Airway epithelial cell (primary cell): ENCODE measurements around the gene ITIH2.

DNA sequence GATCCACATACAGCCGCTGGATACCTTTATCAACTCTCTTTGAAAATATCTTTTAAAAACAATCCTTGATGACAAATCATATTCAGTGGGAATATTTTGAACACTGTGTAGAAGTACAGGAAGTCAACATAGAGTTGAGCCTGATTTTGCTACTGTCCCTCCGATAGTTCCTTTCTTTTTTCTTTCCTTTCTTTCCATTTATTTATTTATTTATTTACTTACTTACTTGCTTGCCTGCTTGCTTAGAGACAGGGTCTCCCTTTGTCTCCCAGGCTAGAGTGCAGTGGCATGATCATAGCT is 17.1 kb downstream of the PFKFB3 start:
- RAMPAGE, long total RNA: no peak

- RAMPAGE, long total RNA: no peak
These were observed 51.5 kb downstream of the PFKFB3 start for GRCh38 chr10:6254288-6254487.

DNA sequence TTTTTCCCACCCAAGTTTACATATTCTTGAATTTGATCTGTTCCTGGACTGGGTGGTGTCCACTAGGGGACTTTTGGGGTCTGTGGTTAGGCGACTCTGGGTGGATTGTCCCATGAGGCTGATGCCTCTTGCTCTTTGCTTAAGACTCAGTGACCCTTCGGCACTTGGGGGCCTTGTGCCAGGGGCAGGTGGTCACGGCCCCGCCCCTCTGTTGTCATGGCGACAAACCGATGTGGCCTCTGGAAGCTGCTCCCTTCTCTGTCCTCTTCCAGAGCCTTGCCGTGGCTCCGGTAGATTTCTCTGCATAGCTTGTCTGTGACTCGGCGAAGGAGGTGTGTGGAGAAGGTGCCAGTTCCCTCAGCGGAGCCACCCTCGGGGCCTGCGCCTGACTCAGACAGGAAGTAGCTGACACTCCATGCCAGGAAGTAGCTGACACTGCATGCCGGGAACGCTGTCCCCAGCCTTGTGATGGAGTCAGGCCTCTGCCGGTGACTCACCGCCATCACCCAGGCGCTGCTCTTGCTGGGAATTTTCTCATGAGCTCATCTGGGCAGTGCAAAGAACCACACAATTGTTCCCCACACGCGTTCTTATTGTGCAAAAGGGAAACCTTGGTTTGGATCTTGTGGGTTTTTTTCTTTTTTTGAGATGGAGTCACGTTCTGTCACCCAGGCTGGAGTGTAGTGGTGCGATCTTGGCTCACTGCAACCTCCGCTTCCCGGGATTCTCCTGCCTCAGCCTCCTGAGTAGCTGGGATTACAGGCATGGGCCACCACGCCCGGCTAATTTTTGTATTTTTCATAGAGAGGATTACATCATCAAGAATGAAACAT is 72.5 kb downstream of the PFKFB3 start:
- RAMPAGE, long total RNA: no peak

DNA sequence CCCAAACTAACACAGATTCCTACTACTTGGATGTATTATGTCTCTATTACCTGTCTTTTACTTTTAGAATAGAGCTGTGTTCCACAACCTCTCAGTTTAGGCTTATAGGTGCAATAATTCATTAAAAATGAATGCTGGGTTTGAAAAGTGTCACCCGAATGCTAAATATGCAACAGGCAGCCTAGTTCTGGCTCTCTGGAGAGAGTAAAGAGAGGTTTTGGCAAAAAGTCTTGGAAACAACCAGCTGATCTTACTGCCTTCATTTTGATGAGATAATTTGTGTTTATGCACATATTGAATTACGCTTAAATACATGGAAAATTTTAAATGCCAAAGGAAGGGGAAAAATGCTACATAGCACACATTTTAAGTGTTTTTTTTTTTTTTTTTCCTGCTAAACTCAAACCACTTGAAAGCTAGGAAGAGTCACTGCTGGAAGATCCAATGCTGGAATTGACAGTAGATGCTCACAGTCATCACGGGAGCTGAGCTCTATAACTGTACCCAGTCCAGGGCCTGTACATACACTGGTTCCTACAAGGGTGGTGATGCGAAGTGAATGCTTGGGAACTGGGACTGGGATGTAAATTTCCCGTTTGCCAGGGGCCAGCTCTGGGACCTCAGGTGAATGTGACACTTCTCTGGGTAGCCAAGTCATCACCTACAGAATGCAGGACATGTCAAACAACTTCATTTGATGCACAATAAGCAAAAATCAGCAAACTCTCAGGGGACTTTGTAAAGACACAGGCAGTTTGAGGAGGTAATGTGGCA is 151.6 kb downstream of the PFKFB3 start:
- RAMPAGE, long total RNA: no peak

GRCh38 chr10:6530095-6530806 is 49.8 kb downstream of the PRKCQ start:
- RAMPAGE, long total RNA: no peak

- RAMPAGE, long total RNA: no peak
These were observed 808 bp downstream of the PRKCQ start for GRCh38 chr10:6579125-6579811.

DNA sequence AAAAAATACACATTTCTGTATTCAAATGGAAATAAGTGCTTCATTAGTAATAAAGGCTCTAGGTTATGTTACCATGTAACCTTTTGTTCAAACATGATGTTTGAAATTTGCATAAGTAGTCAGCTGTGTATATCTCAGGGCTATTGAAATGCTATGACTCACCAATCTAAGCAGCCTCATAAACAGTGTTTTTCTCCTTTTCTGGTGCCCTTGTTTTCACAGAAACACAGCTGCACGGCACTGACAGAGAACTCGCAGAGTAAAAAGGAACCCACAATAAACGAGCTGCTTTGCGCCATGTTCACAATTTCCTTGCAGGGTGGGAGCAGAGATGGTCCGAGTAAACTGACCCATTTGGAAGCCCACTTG is 176.0 kb upstream of the PRKCQ start:
- RAMPAGE, long total RNA: no peak

DNA sequence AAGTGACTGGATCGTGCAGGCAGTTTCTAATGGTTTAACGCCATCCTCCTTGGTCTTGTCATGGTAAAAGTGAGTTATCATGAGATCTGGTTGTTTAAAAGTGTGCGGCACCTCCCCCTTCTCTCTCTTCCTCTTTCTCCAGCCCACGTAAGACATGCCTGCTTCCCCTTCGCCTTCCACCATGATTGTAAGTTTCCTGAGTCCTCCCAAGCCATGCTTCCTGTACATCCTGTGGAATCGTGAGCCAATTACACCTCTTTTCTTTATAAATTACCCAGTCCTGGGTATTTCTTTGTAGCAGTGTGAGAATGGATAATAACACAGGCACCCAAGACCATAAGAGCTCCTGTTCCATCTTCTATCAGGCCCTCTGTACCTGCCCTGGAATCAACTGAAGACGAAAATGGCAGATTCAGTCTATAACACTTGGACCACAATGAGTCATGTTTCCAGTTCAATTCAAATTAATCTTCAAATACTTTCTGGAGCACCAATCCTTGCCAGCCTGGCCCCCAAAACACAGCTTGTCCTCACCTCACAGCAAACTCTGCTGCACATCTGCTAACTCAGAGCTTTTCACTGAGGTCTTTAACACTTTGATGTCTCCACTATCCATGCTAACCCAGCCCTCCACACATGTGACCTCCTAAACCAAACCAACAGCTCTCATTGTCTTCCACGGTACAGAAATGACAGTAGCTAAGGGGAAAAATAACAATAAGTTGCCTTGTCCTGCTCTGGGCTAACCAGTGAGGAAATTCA is 73.2 kb downstream of the SFMBT2 start:
- RAMPAGE, long total RNA: no peak

GRCh38 chr10:7367168-7368088 is 43.4 kb downstream of the SFMBT2 start:
- RAMPAGE, long total RNA: no peak

DNA sequence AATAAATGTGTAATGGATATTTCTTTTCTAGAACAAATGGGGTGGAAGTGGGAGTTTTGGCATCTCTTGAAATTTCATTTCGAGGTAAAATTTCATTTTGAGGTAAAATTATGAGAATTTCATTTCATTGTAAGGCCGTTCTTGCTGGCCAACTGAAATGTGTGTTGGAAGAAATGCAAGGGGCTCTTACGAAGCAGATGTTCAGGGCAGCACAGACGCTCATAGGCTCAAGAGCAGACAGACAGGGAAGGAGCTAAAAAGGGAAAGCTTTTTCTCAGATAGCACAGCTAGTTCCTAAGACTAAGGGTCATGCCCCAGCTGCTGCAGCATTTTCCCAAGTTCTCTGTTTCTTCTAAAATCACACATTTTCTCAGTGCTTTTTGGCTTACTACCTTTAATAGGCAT is 65.1 kb upstream of the SFMBT2 start:
- RAMPAGE, long total RNA: no peak

GRCh38 chr10:7703059-7703901 is at the start of gene ITIH2:
ITIH2 (plus strand) TSS chr10:7703316.
- RAMPAGE, long total RNA: no peak

GRCh38 chr10:7818975-7819543 is 754 bp downstream of the TAF3 start:
- RAMPAGE, long total RNA: no peak

- RAMPAGE, long total RNA: no peak
These were observed 380.8 kb downstream of the GATA3 start for GRCh38 chr10:8435140-8435903.

GRCh38 chr10:8912020-8912641 is 857.6 kb downstream of the GATA3 start:
- RAMPAGE, long total RNA: no peak

- RAMPAGE, long total RNA: no peak
These were observed 972.8 kb upstream of the CELF2 start for GRCh38 chr10:10044859-10045354.

DNA sequence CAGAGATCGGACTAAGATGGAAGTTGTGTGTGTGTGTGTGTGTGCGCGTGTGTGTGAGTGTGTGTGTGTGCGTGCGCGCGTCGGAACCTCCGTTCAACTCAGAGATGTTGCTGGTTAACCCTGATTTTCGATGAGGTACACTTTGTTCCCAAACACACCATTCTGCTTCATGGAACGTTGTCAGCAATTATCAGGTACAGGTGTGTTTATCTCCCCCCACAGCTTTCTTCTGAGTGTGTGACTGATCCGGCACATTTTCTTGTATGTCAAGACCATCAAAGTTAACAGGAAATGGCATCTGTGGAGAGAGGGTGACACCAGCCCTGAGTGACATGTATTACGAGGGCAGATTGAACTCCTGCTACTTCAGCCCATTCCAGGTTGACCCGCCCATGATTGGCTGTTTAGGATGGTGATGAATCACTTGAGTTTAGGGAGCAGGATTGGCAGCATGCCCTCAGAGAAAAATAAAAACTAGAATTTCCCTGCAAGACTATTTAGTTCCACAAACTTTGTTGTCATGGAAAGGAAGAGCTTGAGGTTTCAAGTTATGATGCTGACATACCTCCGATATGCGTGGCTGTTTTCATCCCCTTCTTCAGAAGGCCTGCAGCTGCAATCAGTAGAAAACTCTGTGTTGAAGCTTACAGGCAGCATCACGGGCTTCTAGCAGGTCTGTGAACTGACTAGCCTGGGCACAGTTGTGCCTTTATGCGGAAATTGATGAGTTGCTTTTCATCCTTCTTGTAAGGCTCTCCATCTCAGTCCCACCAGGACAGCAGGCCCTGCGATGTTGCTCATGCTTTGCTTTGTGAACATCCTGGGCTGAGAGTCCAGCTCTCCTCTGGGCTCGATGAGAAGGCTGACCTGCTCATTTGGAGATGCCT is 8.1 kb upstream of the CELF2 start:
- RAMPAGE, long total RNA: no peak

DNA sequence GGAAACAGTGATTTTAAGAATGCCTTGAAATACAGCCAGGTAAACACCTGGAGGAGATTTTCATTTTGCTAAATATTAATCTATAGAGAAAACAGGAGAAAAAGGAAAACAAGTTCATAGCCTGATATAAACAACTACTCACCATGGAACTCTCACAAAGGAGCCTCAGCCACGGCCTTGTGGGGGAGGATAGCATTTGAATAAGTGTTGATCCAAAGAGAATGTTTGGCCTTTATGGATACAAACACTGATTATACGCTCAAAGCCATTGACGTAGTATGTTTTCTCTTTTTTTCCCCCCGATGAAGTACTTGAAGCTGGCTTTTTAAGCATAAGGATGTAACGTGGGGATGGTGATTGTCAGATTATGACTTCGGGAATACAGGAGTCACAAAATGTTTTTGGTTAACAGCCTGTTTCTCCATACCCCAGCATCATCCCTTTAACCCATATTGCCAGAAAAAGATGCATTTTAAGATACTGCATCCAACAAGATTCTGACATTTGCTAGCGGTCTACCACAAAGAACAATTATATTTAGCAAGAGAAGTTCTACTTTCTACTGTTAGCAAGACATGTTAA is 39.8 kb downstream of the CELF2 start:
- RAMPAGE, long total RNA: no peak

- RAMPAGE, long total RNA: no peak
These were observed 92.9 kb downstream of the CELF2 start for GRCh38 chr10:11110408-11111092.

- RAMPAGE, long total RNA: no peak
These were observed 139.9 kb downstream of the CELF2 start for GRCh38 chr10:11157604-11158012.

DNA sequence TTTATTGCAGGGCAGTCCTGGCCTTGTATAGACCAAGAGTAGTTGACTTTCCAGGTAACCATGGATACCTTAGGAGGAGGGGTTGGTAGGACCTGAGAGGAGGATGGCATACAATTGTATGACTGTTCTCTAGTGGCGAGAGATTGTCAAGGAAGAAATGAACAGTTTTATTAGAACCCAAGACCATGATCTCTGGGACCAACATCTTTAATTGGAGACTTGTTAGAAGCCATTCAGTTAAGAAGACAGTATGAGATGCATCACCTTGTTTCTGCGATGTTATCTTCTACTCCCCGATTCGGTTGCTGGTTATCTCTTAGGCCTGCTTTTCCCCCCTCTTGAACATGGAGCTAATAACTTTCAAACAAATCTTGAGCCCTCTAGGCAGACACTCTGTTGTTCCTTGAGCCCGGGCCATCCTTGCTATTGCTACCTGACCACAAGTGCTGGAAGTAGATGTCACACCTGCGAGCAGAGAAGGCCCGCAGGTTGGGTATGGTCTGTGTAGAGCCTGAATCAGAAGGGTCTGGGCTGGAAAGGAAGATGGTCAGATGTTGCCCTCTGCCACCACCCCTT is 181.4 kb downstream of the CELF2 start:
- RAMPAGE, long total RNA: no peak